ENCODE results near the gene TMEM132C.

DNA sequence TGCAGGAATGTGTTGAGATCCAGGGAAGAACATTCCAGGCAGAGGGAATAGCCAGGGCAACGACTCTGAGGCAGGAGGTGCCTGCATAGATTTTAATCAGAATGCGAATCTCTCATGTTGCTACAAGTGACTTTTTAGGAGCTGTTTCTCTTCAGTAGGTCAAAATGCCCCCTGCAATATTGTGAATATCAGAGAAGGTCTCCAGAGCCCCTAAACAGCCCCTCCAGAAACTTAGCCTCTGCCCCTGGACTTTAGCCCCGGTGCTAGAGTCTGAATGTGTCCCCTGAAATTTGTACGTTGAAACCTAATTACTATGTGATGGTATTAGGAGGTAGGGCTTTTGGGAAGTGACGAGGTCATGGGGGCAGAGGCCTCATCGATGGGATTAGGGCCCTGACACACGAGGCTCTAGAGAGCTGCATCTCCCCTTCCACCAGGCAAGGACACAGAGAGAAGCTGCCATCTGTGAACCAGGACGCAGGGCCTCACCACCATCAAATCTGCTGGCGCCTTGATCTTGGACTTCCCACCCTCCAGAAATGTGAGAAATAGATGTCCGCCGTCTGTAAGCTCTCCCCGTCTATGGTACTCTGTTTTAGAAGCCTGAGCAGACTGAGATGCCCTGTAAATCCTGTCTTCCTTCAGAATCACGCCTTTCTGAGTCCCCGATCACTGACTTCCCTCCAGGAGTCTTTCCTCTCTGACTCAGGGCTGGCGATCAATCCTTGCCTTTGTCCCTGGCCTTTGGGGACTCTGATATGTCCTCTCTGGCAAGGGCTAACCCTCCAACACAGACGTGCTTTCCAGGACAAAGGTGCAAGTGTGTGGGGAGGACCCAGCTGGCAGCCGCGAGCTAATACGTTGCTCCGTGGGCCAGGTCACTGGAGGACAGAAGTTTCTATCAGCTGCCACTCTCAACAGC lies 8.1 kb upstream of the SCARB1 start:
- PRO-cap = no peak

- PRO-cap = no peak
Measured at GRCh38 chr12:125185788-125186144, 420 bp upstream of the TMEM132B start.

DNA sequence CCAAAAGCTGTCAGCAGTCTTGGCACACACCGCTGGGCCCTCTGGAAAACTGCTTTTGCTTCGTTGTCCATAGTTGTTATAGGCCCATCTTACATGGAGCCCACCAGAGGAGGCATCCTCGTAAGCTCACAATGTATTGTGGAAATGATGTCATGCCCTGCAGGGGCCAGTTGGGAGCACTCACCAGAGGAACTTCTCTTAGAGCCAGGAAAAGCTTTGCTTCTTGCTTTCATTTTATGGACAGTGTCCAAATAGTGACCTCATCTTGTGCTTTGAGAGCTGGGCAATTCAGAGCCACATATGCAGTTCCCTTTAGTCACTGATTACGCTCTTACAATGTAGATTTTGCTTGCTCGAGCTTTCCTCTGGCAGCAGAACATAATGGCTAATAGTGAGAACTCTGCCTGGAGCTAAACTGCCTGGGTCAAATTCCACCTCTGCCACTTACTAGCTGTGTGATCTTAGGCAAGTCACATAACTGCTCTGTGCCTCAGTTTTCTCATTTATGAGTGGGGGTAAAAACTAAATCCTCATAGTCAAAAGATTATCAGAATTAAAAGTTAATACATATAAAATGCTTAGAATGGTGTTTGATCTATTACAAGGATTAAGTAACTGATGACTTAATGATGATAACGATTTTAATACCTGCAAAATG lies 154.7 kb downstream of the TMEM132B start:
- PRO-cap = no peak

DNA sequence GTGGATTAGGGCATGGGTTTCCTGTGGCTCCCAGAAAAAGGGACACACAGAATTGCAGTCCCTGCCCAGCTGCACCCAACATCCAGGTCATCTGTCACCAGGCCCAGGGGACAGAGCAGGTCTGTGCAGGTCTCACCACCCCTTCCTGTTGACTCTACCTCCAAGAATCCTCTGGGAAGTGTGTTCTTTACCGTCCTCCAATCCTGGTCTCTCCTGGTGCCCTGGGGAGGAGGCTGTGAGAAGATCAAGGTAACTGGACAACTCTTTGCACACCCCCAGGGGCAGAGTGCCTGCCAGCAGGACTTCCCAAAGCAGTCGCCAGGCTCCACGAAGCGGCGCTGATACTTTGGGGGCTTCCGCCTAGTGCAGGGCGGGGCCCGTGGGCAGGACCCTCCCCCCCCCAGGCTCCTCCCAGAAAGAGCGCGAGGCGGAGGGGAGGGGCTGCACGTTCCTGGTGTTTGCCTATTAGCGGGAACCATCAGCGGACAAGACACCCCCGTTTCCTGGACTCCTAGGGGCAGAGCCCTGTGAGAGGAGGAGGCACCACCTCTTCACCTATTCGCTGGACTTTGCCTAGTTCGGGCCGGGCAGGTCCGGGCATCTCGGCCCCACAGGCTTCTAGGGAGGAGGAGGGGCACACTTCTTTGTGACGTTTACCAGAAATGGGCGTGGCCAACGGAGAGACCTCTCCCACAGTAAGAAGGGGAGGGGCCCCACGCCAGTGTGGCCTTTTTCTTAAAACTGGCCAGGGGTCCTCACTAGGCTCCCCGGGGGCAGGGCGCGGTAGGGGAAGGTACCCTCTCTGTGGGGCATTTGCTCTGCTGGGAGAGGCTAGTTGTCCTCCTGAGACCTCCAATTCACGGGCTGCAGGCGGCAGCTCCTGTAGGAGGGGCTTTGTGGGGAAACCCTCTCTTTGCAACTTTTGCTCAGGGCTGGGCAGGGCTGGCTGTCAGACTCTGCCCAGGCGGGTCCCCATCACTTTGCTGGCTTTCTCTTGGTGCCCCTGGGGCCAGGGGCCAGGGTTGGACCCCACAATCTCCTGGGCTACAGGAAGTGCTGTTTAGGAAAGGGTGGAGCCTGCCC lies 797.2 kb downstream of the TMEM132B start:
- PRO-cap = no peak

DNA sequence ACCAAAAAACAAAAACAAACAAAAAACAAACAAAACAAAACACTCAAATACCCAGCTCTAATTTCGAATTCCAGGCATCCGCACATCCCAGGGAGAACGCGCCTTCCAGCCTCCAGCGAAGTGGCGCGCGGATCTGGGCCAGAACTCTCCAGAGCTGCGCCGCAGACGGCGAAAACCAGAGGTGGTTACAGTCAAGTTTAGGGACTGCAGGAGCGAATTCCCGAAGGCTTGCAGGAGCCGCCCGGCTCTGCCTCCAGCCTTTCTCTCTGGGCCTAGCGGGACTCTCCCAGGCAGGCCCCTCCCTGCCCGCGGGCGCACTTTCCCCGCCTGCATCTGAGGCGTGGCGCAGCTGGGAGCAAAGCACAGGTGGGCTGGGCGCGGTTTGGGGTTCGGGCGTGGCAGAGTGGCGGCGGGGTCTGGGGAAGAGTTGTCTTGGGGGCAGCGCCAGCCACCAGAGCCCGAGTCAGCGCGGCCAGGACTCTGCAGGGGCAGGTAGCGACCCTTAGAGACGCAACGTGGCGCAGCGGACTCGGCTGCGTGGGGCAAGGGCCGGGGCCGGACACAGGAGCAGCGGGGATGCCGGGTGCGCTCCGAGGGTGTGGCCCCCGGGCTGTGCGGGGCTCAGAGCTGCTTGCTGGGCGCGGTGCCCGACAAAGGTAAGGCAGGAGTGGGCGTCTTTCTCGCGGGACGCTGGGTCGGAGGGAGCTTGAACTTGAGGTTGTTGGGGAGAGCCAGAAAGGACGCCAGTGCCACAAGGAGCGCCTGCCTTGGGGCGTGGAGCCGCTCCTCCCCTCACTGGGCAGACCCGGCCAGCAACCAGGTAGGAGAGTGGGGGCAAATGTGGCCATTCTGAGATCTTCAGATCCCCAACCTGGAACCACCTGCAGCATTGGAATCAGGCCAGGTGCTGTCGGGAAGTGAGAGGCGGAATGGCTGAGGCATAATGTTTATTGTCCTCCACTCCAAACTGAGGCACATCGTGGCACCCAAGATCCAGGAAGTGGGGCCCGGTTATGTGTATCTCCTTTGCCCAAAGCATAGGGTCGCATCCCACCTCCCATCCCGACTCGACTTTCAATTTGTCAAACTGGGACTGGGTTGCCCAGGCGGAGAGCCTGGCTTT lies 1005.1 kb downstream of the TMEM132B start:
- PRO-cap = no peak

- PRO-cap = no peak
Measured at GRCh38 chr12:126926309-126926770, 1340.6 kb upstream of the TMEM132C start.

- PRO-cap = no peak
Measured at GRCh38 chr12:127062025-127062532, 1204.9 kb upstream of the TMEM132C start.

DNA sequence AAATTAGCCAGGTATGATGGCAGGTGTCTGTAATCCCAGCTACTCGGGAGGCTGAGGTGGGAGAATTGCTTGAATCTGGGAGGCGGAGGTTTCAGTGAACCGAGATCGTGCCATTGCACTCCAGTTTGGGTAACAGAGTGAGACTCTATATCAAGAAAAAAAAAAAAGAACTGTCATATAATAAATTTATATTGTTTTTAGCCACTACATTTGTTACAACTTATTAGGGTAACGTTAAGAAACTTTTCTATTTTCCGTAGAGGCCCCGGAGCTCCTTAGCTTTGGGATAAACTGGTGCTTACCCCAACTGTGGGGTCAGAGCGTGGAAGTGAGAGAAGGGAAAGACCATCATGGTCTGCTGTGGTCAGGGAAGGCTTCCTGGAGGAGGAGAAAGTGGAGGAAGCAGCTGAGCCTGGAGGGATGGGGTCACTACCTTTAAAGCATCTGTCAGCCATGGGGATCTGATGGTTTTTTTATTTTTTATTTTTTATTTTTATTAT lies 1101.5 kb upstream of the TMEM132C start:
- PRO-cap = no peak

DNA sequence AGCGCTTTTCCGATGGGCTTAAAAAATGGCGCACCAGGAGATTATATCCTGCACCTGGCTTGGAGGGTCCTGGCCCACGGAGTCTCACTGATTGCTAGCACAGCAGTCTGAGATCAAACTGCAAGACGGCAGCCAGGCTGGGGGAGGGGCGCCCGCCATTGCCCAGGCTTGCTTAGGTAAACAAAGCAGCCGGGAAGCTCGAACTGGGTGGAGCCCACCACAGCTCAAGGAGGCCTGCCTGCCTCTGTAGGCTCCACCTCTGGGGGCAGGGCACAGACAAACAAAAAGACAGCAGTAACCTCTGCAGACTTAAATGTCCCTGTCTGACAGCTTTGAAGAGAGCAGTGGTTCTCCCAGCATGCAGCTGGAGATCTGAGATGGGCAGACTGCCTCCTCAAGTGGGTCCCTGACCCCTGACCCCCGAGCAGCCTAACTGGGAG lies 400.8 kb upstream of the TMEM132C start:
- PRO-cap = no peak

GRCh38 chr12:128266669-128267487 lies at the start of gene TMEM132C:
Gene TMEM132C (plus strand): TSS chr12:128267170.
- PRO-cap = unidirectional peak, plus-strand start at chr12:128267198

DNA sequence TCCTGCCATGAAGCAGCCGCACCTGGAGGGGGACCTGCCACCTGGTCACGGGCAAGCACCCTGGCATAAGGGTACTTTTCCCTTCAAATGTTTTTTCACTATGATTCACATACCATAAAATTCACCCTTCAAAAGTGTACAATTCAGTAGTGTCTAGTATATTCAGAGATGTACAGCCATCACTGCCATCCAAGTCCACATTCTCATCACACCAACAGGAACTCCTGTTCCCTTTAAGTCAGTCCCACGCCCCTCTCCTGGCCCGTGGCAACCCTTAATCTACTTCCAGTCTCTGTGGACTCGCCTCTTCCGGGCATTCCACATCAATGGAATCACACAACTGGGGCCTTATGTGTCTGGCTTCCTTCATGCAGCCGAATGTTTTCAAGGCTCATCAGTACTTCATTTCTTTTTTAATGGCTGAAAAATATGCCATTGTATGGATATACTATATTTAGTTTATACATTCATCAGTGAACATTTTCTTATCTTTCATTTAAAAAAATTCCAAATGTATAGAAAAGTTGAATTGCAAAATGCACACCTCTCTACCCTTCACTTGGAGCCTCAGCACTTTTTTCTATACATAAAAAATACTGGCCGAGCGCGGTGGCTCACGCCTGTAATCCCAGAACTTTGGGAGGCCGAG lies 5.1 kb downstream of the SLC15A4 start:
- PRO-cap = no peak

GRCh38 chr12:128861320-128861777 lies 8.1 kb downstream of the GLT1D1 start:
- PRO-cap = no peak

DNA sequence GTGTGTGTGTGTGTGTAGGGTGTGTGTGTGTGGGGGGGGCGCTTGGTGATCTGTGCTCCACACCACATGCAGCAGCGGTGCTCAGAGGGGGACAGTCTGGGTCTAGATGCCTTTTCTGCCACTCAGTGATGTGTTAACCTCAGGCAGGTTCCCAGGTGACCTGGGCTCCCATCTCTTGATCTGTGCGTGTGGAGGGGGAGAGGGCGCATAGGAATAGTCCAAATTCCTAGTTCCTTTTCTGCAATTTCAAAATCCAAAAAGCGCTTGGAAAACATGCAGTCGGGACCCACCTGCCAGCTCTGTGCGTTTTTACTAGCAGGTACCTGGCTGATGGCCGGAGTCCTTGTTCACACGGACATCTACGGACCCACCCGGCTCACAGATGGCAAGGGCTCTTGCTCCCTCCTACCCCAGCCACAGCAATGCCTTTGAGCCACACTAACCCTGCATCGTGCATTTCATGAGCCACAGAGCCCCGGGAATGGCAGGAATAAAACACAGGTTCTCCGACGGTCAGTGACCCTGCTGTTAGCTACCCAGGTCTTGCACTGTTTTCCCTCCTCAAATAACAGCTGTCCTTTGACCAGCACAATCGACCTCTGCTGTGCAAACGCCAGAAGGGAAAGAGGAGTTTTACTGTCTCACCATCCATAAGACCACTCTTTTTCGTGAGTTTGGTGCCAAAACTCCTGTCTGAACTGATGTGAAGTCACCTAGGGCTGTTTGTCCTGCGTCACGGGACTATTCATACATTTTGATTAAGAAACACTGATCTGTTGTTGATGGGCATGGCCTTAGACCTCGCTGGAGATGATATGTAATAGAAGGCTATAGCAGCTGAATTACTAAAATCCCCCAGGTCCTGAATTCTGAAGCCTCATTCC lies 120.9 kb downstream of the GLT1D1 start:
- PRO-cap = no peak

DNA sequence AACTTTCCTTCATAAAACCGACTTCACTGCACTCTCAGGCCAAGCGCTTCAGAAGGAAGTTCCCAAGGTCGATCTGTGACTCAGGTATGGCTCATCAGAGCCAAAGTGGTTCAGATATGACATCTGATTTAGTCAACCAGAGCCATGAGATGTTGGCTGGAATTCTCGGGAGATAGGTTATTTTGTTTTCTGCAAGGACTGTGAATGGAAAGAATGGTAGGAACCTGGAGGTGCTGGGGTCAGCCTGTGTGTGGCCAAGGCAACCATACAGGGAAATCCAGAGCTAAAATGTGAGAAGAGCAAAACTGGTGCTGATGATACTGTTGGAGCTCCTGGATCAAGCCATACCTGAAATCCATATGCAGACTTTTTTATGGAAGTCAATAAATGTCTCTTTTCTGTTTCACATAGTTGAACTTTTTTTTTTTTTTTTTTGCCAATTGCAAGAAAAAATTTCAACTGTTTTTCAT lies 445.8 kb downstream of the GLT1D1 start:
- PRO-cap = unidirectional peak, minus-strand start at position 170 of the sequence

DNA sequence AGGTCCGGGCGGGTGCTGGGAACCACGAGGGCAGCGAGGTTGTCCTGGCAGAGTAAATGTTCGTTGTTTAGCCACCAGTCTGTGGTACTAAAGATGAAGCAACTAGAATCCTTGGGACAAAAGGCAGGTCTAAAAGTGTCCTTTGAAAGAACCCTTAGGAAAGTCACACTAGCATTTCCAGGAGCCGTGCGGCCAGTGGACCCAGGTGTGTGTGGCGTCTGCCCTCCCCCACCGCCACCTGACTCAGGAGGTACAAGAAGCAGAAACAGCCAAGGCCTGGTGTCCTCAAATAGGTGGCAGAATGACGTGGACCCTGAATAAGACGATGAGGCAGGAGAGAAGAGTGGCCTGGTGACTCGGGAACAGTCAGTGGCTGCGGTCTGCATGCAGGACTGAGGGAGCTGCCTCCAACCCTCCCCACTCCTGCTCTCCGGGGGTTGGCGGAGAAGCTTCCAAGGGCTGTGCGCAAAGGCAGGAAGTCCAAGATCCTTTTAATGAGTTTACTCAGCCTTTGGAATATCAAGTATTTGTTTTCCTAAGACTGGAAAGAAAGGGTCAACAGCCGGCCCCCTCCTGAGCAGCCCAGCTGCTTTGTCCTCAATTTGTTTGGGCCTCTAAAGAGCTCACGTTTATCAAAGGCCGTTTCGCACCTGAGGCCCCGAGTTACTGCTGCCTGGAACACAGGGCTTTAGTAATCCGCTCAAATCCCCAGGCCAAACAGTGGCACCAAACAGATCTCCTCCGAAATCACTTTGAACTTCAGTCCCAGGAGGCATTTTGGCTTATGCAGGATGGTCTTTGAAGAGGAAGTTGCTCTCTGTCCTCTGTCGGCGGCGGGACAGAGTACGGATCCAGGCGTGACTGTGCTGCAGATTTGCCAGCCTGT lies 117.4 kb upstream of the FZD10 start:
- PRO-cap = no peak

DNA sequence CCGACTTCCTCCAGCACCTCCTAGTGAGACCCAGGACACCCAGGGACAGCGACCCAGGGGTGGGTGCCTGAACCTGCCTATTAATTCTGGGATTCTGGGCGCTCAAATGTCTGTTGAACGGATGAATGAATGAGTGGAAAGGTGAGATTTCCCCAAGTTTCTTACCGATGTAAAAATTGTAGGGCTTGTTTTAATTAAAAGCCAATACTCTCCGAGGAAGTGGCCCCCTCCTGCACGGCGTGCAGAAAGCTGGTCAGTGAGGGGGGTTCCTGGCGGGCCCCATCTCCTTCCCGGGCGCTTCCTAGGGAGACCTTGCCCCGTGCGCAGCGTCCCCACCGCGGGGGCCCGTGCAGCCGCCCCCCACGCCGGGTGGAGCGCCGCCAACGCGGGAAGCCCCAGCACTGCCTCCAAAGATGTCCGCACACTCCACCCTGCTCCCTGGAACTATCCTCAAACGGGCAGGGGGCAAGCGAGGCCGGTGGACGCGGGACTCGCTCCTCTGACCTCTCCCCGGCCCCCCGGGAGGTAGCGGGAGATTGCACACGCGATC lies 1.7 kb upstream of the FZD10 start:
- PRO-cap = bidirectional peak, plus-strand start at position 453 of the sequence, minus-strand start at position 446 of the sequence

DNA sequence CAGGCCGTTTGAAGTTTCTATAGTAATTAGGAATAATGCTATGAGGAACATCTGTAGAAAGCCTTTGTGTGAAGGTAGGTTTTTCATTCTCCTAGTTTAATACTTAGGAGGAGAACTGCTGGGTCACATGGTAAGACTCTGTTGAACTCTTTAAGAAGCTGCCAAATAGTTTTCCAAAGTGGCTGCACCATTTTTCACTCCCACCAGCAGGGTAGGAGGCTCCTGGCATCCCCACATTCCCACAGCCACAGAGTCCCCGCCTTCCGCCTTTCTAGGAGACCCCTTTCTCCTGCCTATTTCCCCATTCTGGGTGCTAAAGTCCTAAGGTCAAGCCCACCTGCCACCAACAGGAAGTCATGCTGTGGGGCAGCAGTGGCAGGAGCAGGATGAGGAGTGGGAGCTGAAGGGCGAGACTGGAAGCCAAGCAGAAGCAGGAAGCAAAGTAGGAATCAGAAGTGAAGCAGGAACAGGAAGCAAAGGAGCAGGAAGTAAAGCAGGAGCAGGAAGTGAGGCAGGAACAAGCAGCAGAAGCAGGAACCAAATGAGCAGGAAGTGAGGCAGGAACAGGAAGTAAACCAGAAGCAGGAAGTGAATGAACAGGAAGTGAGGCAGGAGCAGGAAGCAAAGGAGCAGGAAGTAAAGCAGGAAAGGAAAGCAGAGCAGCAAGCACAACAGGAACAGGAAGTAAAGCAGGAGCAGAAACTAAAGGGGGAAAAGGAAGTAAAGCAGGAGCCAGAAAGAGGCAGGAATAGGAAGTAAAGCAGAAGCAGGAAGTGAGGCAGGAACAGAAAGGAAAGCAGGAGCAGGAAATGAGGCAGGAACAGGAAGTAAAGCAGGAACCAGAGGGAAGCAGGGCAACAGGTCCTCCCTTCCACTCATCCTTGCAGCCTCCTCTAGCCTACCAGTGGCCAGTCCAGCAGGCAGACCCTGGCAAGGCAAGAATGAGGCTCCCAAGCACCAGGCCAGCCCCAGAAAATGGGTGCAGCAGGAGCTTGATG lies 38.2 kb upstream of the RIMBP2 start:
- PRO-cap = no peak

DNA sequence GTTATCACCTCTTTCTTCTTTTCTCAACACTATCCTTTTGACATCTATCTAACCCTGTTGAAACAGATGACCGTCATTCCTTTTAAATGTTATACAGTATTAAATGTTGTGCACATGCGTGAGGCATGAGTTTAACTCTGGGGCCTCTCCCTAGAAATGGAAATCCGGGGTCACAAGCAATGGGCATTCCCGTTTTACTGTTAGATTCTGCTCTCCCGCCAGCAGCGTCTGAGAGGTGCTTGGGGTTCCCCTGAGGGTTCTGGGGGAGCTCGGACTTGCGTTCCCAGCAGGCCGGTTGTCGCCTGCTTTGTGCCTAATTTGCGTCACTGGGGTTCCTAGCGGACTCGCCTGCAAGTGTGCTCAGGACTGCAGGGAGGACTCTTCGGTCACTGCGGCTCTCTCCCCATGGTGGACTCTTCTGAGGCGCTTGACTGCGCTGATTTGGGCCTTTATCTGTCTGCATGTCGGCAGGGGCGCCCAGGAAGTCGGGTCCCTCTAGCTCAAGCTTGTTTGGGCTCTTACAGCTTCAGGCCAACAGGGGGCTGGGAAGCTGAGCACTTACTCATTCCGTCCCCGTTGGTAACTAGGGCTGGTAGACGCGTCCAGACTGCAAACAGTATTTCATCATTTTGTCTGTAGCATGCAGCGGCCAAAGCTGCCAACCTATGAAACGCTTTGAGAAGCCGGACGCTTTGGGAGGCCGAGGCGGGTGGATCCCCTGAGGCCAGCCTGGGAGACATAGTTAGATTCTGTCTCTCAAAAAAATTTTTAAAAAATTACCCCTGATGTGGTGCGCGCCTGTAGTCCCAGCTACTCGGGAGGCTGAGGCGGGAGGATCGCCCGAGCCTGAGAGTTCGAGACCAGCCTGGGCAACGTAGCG lies 1.1 kb upstream of the RAN start:
- PRO-cap = bidirectional peak, plus-strand start at position 668 of the sequence, minus-strand start at position 420 of the sequence

DNA sequence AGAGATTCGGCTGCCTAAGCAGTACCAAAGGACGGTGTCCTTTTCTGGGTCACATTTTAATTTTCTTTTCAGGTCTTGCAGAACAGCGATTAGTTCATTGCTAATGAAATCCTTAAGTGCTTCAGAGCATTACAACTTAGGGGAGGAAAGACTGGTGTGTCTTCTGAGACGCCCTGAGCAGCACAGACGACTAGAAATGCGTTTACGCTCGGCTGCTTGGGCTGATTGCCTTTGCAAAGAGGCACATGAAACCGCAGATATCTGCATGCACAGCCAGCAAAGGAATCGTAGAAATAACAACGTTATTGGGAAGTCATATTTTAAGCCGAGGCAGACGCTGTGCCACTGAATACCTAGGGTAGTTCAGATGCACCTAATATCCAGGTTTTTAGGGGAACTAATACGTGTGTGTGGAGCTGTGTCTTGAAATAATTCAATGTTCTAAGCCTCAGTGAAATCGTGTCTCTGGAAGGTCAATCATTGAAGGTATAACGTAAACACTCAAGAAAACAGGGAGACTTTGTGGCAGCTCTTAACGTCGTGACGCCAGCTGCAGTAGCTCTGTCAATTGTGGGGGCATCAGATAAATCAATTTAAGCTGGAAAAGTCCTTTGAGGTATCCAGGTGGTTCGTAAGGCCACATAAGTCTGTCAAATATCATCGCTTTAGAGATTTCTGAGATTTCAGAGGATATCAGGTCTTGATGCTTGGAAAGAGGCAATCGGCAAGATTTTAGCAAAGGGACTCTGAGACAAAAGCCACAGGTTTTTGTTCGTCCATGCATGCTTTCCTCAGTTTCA lies 36.9 kb upstream of the ADGRD1 start:
- PRO-cap = no peak

GRCh38 chr12:130933050-130933669 lies 20.5 kb upstream of the ADGRD1 start:
- PRO-cap = no peak